Amniotic epithelial cell (primary cell): ENCODE measurements around a stretch of chr16.

DNA sequence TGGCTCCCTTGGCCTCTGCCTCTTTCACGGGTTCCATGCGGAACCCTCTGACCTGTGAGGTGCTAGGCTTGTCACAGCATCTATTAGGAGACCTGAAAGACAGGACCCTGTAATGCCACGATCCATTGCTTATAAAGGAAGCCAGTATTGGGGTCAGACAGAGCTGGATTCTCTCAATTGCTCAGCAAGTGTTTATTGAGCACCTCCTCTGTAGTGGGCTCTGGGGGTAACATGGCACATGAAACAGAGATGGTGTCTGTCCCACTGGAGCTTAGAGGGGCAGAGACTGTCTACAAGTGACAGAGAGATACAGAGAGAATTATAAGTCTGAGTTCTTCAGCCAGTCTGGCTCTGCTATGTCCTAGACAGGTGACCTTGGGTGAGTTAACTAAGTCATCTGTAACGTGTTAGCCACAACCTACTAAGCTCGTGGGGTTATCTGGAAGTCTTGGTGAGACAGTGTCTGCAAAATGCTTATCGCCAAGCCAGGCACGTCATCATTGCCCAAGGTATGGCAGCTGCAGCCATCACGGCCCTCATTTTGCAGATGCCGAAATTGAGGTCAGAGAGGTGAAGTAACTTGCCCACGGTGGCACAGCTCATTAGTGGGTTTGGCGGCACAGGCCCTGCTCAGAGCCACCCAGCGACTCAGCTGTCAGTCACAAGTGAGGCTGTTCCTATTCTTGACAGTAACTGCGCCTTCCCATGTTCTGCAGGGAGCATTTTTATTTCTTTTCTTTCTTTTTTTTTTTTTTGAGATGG lies 79.6 kb downstream of the CMIP start:
- RRBS, result no CpG with 5 or more reads among the region's 13 CpGs

DNA sequence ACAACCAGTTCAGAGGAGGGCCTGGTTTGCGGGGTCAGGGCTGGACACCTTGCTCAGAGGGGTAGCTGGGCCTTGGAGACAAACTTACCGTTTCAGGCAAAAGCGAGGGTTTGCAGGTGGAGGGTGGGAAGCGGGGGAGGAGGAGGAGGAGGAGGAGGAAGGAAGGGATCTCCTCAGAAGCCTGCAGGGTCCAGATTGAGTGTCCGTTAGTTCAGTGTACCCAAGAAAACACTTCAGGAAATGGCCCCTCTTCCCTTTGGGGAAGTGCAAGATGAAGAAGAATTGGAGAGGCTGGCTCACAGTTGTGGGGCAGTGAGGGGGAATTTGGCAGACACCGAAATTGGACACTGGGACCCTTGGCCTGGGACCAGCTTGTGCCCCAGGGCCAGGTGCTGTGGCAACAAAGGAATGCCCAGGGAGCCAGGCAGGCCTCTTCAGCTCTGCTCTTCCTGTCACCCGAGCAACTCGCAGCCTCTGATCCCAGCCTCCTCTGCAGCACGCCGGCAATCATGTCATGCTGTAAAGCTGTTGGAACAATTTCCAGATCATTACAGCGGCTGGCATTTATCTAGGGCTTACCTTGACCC lies 103.0 kb downstream of the CMIP start:
- RRBS, result no CpG with 5 or more reads among the region's 11 CpGs

GRCh38 chr16:81581037-81581398 lies 136.4 kb downstream of the CMIP start:
- RRBS, result no CpG with 5 or more reads among the region's 14 CpGs

DNA sequence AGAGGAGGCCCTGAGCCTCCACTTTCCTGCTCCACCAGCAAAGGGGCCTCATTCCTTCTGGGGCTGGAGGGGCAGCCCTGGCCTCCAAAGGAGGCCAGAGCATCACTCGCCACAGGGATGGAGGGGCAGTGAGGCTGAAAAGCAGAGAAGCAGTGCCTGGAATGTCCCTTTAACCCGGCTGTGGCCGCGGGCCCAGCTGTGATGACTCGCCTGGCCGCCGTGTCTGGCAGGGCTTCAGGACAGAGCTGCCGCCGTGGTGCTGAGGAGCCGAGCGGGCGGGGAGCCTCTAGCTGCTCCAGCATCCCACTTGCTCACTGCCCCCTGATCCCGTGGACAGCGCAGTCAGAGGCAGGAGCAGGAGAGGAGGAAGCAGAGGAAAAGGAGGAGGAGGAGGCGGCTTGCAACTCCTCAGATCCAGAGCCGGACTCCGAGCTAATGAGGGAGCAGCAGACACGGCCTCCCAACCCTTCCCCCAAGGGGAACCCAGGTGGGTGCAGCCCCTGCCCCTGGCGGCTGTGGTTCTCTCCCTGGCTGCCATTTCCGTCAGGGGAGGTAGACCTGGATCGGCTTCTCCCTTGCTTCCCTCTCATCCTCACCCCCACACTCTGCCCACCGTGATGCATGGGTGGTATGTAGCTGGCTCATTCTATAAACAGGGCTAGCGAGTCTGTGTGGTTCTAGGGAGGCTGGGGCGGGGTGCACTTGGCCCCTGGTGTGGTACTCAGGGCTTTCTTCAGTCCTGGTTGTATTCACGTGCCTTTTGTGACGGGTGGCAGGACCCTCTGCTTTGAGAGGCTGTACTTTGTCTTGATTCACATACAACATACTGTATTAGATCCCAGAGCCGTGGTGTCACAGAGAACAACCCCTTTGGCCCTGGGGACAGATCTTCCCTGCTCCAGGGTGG lies 165.7 kb downstream of the CMIP start:
- RRBS, result no CpG with 5 or more reads among the region's 27 CpGs

DNA sequence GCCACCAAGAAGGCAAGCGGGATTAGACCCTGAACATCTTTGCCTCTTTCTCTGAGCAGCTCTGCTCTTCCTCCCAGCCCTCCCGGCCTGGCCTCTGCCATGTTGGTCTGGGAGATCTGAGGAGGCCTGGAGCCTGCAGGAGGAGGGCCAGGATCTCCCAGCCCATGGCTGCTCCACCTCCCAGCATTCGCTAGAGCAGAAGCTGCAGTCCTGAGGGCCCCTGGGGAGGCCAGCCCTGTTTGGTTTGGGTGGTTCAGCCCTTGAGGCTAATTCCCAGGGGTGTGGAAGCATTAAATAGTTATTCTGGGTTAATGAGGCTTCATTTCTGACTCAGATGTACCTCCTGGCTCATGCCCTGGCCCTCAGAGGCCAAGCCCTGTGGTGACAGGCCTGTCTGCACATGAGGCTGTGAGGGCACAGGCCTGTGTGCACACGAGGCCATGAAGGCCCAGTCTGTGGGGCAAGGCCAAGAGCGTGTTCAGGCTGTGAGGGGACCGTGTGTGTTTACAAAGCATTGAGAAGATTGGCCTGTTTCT lies 153.9 kb upstream of the PLCG2 start:
- RRBS, result no CpG with 5 or more reads among the region's 6 CpGs

- RRBS, result no CpG with 5 or more reads among the region's 13 CpGs
Observed at GRCh38 chr16:81625613-81626649, 153.2 kb upstream of the PLCG2 start.

GRCh38 chr16:81650071-81650828 lies 128.8 kb upstream of the PLCG2 start:
- RRBS, result no CpG with 5 or more reads among the region's 18 CpGs

DNA sequence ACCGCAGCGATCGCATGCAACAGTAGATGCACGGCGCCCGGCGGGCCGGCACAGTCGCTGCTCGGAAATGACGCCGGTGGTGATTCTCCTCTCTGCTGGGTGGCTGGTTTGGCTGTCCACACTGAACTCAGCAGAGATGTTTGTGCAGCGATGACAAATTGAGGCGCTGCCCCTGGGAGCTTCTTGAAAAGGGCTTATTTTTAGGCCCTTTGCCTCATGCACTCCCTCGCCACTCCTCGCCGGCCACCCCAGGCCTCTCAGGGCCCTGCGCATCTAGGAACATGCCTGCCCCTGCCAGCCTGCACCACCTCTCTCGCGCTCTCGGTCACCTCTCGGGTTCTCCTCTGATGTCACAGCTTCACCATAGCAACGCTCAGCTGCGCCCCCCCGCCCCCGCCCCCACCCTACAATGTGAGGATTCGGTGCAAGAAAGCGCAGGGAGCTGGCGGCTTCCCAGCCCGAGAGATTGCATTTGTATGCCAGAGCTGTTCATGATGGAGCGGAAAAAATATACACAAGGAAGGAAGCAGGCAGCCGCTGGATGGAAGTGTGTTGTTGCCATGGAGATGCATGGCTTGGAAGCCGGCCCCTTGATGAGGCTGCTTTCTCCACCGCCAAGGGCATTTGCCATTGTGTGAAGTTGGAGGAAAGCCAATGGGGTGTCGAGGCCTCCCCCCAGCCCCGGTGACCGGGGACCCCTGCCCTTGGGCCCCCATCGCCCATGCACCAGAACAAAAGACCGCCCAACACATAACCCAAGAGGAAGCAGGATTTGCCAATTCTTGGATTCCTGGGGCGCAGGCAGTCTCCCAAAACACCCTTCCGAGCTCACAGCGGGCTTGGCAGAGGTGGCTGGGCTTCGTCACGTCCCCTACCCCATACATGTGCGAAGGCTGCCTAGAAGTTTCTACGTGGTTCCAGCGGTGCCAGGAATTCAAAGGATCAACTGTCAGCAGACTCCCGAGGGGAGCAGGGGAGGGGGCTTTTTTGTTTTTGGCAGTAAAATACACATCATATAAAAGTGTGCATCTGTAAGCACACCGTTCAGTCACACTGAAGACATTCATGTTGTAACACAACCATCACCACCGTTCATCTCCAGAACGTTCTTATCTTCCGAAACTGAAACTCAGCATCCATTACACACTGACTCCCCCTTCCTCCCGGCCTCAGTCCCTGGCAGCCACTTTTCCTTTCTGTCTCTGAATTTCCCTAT lies 81.1 kb upstream of the PLCG2 start:
- RRBS, result 91% methylated on average over 6 of the region's 53 CpGs

DNA sequence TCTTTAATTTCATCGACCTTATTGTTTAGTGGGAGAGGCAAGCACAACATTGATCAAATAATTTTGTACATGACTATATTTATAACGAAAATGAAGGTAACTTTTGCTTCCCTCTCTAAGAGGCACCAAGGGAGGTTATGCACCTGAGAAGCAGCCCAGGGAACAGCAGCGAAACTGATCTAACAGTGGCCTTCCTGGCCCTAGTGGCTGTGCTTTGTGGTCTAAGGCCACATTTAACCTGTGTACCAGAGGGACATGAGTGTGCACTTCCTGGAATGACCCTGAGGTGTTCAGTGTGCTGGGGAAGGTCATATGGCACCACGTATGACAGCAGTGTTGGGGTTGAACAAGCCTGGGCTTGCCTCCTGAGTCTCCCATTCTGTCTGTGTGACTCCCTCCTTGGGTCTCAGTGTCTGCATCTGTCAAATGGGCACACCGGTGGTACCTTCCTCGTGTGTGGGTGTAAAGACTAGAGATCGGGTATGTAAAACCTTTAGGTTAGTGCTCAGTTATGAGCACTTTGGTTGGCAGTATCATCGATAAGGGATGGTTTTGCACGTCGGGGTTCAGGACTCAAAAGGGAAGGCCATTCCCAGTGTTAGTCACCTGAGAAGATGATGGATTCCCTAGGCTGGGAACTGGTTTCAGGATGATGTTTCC lies 31.8 kb downstream of the PLCG2 start:
- RRBS, result no CpG with 5 or more reads among the region's 10 CpGs

DNA sequence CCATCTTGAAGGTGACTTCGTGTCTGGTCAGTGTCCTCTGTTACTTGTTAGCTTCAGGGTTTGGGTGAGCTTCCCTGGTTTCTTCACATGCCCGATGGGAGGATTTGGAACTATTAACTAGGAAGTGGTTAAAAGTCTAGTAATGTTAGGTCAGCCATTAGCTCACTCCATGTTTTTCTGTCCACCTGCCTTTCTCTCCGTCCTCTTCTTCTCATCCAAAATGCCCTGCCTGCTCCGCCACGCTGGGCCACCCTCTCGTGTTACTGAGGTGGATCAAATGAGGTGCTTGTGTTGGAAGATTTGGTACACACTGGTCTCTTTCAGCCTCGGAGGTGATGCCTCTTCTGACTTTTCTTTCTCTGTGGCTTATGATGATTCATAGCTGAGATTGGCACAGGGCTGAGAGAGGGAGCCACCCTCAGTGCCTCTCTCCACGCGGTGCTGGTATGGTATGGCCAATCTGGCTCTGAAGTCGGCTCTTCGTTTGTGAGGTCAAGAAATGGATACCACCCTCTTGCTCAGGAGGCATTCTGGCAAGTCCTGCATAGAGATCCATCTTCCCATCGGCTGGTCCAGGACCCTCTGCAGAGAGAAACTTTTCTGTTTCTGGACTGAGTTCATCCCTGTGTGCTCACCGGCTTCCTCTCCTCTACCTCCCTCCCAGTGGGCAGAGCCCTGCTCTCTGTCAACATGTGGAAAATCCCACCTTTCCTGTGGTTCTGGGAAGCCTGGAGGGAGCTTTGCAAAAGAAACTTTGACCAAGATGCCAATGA lies 82.4 kb downstream of the PLCG2 start:
- RRBS, result no CpG with 5 or more reads among the region's 13 CpGs

- RRBS, result no CpG with 5 or more reads among the region's 10 CpGs
Observed at GRCh38 chr16:81862099-81862470, 83.0 kb downstream of the PLCG2 start.

DNA sequence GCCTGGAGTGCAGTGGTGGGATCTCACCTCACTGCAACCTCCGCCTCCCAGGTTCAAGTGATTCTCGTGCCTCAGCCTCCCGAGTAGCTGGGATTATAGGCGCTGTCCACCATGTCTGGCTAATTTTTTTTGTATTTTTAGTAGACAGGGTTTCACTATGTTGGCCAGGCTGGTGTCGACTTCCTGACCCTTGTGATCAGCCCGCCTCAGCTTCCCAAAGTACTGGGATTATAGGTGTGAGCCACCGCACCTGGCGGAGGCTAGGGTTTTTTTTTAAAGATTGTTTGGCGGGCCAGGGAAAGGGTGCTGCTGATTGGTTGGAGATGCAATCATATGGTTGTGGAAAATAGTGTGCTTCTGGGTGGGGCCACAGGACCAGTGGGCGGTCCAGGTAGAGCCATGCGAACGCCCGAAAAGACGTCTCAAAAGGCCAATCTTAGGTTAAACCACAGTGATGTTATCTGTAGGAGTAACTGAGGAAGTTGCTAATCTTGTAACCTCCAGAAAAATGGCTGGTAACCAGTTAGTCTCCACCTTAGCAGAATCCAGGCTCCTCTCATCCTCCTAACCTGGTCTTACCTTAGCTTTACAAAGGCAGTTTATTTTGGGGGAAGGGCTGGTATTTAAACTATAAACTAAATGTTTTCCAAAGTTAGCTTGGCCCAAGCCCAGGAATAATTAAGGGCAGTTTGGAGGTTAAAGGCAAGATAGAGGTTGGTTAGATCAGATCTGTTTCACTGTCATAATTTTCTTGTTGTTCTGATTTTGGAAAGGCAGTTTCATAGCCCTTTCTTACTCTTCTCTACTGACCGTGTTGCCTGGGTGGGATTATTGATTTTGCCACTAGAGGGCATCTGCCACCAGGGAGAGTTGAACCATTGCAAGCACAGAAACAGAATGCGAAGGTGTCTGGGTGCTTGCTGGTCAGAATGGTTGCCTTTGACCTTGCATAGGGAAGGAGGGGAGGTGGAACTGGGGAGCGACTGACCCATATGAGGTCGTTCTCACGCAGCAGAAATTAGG lies 110.9 kb downstream of the PLCG2 start:
- RRBS, result no CpG with 5 or more reads among the region's 19 CpGs

- RRBS, result no CpG with 5 or more reads among the region's 9 CpGs
Observed at GRCh38 chr16:82629420-82630282, 2.9 kb downstream of the CDH13 start.

DNA sequence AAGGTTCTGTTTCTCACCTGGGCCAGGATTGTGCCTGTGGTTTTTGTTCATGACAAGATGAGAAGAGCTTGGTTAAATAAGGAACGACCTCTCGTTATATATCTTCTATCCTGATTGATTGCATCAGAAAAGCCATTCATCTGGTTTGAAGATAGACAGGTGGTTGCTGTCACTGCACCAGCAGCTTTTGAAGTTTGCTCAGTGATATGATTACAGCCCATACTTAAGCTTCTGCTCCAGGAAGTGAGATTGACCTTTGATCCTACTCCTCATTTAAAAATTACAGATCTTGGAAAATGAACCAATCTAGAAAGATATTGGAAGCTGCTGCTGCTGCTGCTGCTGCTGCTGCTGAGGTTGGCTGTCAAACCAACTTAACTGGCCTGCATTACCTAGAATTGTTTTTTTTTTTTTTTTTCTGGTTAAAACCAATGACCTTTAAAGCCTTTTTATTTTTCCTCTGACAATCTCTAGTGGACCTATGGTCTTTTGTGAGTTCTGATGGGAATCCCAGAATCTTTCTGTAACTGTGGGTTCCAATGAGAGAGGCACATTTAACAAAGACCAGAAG lies 25.6 kb downstream of the CDH13 start:
- RRBS, result no CpG with 5 or more reads among the region's 2 CpGs

GRCh38 chr16:82735501-82736081 lies 108.8 kb downstream of the CDH13 start:
- RRBS, result no CpG with 5 or more reads among the region's 5 CpGs

DNA sequence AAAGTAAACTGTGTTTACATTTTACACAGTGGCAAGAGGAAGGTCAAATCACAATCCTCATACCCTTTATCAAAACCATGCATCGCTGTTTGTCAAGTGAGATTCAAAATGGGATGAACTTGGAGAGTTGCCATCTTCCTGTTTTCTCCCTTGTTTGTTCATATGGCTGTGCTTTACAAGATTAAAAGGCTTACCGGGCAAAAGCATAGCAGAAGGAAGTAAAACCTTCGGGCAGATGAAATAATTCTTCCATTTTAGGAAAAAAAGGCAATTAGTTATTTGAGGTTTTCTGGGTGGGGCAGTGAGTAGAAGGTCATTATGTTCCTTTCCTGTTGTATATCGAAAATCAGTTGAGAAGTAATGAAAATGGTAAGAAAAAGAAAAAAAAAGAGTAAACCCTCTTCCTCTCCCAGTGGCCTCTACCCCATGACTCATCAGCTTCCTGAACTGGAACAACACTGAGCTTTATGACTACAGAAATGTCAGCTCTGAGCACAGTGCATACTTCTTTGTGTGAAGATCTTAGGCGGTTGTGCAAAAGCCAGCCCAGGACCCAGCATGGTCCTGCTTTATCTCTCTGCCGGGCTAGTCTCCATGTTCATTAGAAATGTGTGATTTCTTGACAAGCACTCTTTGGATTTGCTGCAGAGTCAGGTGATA lies 369.2 kb downstream of the CDH13 start:
- RRBS, result no CpG with 5 or more reads among the region's 6 CpGs

DNA sequence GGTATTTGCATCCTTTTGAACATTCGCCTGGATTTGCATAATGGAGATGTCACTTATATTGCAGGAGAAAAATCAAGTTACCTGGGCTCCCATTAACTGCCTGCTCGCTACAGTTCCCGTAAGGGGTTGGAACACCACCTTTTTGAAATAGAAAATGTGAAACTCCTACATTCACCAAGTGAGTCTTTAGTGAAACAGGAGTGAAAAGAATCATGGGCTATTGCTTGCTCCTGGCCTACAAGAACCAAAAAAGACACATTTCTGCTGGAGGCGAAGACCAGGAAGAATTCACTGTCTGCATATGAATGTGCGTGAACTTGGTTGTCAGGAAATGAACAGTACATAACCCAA lies 518.9 kb upstream of the HSBP1 start:
- RRBS, result no CpG with 5 or more reads among the region's 5 CpGs

- RRBS, result no CpG with 5 or more reads among the region's 13 CpGs
Observed at GRCh38 chr16:83600073-83600577, 207.7 kb upstream of the HSBP1 start.

- RRBS, result no CpG with 5 or more reads among the region's 6 CpGs
Observed at GRCh38 chr16:83689442-83689925, 118.3 kb upstream of the HSBP1 start.

DNA sequence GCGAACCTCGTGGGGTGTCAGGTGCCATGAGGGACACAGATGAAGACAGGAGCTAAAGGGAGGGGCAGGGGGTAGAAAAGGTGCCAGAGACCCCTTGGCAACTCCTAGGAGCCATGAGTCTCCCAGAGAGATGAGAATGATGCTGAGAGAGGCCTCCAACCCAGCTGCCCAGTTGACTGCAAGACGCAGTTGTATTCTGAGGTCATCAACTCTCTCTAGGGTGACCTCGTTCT lies 13.4 kb downstream of the MLYCD start:
- RRBS, result no CpG with 5 or more reads among the region's 4 CpGs